Measurements from ENCODE around the genes CMTM8 and DCLK3.

DNA sequence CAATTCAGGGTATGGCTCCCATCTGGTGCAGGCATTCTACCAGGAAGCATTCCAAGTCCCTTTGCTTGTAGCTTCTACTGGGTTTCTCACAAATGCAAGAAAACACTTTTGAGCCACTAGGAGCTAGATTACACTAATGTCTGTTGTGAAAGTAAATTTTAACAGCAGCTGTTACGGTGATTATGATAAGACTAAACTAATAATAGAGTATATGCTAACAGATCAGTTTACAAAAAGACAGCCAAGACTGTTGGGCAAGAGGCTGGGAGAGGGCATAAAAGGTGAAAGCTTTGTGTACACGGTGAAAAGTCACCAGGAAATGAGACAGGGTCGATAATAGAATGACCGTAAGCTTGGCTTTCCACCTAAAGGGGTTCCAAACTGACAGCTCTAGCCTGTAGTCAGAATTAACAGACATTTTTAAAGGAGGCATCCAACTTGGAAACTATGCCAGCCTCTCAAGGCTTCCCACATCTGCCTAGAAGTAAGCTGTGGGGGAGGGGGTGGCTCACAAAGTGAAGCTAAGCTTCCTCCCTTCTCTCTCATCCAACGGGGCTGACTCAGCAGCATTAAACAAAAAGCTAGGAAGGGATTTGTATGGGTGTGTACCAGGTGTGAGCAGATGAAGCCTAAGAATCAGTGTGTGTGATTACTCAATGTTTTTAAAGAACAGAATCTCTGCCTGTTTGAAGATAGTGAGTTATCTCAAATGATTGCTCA is 61.1 kb upstream of the GPD1L start:
- PRO-cap, 2 experiments: no peak in any of the 2 experiments

DNA sequence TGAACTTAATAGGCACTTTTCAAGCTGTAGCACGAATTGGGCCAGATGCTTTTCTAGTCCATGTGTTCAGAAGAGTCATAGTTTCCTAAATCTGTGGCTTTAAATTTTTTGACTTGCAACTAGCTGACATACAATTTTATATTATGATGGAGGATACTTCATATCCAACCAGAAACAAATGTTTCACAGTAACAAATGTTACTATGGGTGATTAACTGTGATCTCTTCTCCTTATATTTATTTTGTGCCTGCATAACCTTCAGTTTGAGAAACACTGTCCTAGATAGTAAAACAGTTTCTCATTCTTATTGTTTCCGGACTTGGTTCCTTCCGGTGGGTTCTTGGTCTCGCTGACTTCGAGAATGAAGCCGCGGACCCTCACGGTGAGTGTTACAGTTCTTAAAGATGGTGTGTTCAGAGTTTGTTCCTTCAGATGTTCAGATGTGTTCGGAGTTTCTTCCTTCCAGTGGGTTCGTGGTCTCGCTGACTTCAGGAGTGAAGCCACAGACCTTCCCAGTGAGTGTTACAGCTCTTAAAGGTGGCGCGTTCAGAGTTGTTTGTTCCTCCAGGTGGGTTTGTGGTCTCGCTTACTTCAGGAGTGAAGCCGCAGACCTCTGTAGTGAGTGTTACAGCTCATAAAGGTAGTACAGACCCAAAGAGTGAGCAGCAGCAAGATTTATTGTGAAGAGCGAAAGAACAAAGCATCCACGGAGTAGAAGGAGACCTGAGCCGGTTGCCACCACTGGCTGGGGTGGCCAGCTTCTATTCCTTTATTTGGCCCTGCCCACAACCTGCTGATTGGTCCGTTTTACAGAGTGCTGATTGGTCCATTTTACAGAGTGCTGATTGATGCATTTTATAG is 8.1 kb downstream of the GPD1L start:
- PRO-cap, 2 experiments: no peak in any of the 2 experiments

DNA sequence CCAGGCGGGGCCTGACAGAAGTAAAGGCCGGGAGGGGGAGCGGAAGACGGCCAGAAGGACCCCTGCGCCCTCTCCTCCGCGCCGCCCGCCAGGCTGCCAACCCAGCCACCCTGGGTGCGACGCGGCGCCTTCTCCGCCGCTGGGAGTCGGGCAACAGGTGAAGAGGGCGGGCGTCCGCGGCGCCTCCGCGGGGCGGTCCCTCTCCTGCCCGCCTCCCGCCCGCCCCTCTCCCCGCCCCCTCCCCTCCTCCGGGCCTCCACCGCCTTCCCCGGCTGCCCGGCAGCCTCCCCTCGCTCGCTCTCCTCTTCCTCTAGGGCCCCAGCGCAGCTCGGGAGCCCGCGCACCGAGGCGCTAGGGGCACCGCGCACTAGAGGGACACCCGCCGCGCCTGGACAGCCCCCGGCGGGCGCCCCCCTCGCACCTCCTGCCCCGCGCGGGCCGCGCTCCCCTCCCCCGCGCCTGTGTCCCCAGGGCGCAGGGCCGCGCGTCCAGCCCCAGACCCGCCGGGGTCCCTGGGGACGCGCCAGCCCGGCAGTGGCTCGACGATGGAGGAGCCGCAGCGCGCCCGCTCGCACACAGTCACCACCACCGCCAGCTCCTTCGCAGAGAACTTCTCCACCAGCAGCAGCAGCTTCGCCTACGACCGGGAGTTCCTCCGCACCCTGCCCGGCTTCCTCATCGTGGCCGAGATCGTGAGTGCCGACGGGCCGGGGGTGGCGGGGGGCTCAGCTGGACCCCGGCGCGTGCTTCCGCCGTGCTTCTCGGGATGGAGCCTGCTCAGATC is at the start of gene CMTM8:
CMTM8 (plus strand) TSS at position 253 of the 784 bp plus-strand sequence.
- PRO-cap, 2 experiments: peak in 1 of 2 experiments; most common plus-strand start position 255 of the sequence (in 1); most common minus-strand start position 148 of the sequence (in 1)

DNA sequence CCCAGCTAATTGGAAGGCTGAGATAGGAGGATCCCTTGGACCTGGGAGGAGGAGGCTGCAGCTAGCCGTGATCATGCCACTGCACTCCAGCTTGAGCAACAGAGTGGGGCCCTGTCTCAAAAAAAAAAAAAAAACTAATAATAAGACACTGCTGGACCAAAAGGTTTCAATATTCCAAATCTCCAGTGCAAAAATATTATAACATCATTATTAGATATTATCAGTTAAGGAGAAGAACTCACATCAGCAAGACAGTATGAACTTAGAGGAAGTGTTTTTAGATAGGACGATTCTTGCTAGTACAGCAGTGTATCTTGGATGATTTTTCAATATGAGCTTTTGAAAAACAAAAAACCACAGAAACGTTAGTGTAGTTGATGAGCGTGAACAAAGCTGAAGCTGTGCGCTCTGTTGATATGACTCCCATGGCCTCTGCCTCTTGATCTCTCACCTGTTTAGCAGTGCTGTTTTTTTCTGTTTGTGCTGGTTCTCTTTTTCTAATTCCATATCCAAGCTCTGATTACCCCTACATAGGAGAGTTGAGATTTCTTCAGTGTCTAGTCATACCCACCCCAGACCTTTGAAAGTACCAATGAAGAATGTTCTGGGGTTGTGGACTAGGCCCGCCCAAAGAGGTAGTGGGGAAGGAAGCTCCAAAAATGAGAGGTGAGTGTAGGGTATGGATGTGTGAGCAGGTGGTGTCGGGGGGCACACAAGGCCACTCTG is 20.2 kb upstream of the CMTM7 start:
- PRO-cap, 2 experiments: no peak in any of the 2 experiments

GRCh38 chr3:32384955-32385371 is 6.7 kb upstream of the CMTM7 start:
- PRO-cap, 2 experiments: no peak in any of the 2 experiments

- PRO-cap, 2 experiments: no peak in any of the 2 experiments
These were observed 32.5 kb downstream of the CMTM7 start for GRCh38 chr3:32424072-32424717.

- PRO-cap, 2 experiments: no peak in any of the 2 experiments
These were observed 34.9 kb downstream of the CMTM6 start for GRCh38 chr3:32467594-32468322.

DNA sequence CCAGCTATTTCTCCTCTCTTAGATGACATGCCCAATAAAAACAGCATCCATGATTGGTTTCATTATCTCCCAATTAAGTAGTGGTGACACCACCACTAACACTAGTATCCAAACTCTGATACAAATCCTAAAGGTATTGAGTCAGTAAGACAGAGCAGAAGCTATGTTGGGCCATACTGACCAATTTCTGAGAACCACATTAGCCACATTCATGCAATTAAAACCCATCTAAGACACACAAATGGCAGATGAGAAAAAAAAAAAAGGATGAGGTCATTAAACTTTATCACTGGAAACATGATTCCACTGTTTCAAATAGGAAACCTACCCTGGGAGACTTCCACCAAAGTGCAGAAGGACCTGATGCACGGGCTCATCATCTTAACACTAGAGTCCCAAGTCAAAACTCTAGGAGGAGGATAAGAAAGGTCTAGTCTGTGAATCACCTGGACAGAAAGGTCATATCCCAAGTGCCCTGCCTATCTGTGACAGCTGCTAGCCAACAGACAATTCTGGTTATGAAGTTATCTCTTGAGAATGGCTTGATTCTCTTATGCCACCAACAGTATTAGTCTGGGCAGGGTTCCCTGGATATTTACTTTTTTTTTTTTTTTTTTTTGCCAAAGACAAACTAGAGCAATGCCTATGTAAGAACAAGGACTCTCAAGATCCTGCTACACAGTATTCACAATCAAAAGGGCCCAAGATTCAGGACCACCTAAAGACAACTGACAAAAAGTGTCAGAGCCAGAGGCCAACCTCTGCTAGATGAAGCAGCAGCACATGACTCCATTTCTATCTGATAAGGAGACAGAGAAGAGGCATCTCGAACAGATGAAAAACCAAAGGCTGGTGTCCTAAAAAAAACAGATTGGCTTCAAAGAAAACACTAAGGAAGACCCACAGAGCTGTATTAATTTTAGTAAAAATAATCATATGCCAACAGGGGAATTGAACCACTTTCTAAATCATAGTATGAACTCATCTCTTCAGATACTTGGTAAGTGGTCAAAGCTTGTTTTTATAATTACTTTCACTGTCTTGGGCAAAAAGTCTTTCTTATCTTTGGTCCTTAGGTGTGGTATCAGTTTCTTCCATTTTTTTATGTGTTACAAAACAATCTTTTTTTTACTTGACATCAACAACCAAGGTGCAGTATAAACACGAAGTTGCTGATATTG is 20.1 kb downstream of the CMTM6 start:
- PRO-cap, 2 experiments: no peak in any of the 2 experiments

- PRO-cap, 2 experiments: no peak in any of the 2 experiments
These were observed 1.8 kb downstream of the CMTM6 start for GRCh38 chr3:32500766-32501247.

DNA sequence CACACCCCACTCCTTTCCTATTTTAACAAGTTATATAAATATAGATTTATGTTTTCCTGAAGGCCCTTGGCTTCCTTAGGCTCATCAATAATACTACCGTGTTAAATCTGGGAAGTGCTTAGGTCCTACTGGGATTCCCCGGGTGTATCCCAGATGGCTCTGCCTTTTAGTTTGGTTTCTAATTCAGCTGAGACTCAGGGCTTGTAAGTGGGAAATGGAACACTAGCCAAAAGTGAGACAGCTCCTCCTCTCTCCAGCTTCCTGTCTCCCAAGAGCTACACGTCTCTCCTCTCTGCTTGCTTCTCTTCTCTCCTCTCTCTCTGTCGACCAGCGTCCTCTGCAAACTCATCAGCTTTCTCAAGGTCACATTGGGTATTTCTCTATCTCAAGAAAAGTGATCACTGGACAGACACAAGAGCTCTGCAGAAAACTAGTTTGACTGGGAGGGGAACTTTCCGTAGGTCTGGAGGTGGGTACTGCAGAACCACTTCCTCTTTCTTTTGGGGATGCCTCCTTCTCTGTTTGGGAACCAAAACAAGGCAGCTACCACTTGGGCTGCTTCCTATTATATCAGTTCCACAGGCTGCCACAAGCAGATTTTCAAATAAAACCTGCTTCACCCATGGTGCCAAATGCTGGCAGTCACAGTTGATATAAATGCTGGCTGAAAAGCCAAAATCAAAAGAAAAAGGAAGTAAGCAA is 7.0 kb upstream of the DYNC1LI1 start:
- PRO-cap, 2 experiments: no peak in any of the 2 experiments

DNA sequence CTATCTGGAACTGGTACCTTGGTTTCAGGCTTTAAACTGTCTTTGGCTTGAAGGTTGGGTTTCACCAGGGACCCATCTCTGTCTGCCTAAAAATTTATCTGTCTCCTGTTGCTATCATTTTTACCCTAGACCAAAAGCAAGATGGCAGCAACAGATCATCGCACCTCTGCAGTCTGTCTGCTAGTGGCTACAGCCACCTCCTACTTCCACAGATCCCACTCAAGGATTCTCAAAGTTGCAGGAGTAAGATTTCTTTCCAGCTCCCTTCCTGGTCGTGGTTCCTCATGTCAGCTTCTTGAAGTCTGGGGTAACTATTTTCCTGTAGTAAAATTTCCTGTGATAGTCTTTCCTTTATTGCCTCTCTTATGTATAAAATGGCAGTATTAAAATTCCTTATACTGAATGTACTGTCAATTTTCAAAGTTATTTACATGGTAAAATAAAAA is 33.4 kb upstream of the CCR4 start:
- PRO-cap, 2 experiments: no peak in any of the 2 experiments

DNA sequence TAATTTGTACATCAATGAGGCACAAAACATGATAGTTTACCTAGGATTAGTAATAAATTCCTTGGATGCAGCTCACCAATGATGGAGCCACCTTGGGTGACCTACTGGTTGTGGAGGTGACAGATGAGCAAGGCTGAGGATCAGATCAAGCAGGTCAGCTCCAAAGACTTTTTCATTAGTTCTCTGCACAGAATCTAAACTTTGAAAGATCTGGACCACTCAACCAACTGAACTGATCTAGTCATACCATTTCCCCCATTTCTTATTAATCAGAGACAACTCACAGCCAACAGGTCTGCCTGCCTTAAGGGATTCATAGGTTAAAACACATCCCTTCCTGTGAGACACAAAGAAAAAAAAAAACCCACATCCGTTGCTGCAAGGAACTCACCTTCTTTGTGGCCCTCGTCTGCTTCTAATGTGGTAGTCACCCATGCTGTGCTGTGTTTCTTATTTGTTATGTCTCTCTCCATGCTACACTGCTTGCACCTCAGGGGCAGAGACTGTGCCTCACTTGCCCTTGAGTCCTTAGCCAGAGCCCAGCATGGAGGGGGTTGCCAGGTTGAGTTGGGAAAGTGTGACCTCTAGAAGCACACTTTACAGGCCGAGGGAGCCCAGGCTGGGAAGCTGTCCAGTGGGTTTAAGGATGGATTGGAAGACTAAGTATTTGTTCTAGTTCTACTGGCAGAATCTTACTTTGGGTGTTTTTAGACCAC is 49.2 kb downstream of the GLB1 start:
- PRO-cap, 2 experiments: no peak in any of the 2 experiments

DNA sequence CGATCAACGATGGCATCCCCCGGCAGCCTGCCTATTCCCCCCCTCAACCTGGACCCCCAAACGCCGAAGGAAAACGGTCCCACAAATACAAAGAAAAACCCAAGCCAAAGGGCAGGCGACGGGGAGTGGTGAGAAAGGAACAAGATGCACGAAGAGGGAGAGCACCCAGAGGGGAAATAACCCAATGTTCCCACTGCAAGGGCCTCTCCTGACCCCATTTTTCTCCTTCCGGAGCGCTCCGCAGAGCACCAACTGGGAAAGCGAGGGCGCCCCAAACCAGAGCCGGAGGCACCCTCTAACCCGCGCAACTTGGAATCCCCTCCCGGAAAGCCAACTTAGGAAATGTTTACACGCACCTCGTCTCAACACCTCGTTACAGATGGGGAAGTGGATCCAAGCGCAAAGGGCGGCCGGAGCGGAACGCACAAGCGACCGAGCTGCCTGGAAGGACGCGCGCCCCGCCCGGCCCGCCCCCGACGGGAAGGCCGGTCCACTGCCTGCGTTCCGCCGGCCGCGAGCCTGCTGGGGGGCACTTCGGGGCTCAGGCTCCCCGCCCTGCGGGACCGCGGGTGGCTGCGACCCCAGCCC is 489 bp downstream of the GLB1 start:
- PRO-cap, 2 experiments: peak in 1 of 2 experiments; most common plus-strand start position 251 of the sequence (in 1); most common minus-strand start position 216 of the sequence (in 1)

- PRO-cap, 2 experiments: no peak in any of the 2 experiments
These were observed 51.6 kb downstream of the UBP1 start for GRCh38 chr3:33388302-33389403.

DNA sequence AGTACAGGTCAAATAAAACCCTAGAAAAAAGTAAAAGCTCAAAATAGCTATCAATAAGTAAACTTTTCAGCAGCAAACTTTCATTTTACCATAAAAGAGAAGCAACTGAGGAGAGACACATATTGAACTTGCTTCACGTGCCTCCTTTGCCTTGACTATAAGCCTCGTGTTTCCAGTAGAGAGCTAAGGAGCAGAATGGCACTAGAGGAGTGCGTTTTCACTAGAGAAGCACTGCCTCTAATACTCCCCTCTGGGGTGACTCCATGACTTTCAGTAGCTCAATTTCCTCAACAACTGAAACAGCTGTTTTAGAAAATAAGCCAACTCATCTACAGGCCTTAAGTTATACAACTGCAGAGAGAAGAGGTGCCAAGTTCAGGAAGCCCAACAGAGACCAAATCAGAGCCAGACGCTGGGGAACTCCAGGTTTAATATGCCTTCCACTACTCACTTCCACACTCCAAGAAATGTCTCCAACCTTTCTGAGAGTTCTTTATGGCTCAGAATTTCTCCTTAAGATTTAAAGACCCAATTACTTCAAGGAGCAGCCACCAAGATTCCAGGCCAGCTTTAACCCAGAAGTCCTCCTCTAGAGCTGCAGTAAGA is 1.9 kb downstream of the UBP1 start:
- PRO-cap, 2 experiments: no peak in any of the 2 experiments

DNA sequence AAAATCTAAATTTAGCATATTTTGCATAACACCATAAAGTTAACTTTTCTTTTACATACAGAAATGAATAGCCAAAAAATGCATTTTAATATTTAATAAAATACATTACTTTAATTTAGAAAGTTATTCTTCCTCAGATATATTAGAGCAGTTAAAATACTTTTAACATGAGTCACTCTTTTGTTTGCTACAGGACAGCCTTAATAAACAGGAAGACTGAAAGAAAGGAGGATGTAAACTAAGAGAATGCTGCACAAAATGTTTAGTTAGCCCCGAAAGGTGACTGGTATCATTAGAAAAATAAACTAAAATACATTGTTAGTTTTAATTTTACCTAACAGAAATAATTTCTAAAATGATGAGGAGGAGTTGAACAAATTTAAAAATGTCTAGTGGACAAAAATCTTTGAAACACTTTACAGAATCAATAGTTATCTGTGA is 138.1 kb upstream of the UBP1 start:
- PRO-cap, 2 experiments: no peak in any of the 2 experiments

GRCh38 chr3:33584589-33585154 is 133.4 kb downstream of the CLASP2 start:
- PRO-cap, 2 experiments: no peak in any of the 2 experiments

GRCh38 chr3:34493139-34493438 is 694.7 kb downstream of the PDCD6IP start:
- PRO-cap, 2 experiments: no peak in any of the 2 experiments

DNA sequence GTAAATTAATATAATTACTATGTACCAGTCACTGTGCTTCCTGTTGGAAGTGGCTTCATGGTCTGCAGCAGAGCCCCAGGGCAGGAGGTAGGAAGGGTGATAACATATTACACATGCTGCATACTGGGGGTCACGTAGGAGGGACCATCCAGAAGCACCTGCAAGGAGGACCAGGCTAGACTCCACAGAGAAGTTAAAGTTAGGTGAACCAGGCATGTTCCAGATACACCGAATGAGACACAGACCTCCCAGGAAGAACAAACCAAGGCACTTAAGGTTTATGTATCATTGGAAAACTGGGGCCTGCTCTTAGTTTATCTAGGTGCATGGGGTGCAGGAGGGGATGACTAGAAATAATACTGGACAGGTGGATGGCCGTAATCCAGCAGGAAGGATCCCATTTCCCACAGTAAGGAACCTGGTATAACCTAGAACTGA is 52.7 kb downstream of the STAC start:
- PRO-cap, 2 experiments: no peak in any of the 2 experiments

- PRO-cap, 2 experiments: peak in 1 of 2 experiments; most common plus-strand start chr3:36764511 (in 1); most common minus-strand start chr3:36764470 (in 1)
These were observed at the start of gene DCLK3 for GRCh38 chr3:36764092-36764821. Gene DCLK3 (minus strand): TSS chr3:36764553.